ENCODE data around the genes POLR1E and FRMPD1.

GRCh38 chr9:37198837-37199453 lies 78.6 kb downstream of the ZCCHC7 start:
- RRBS, 2 experiments, result no CpG with 5 or more reads among the region's 5 CpGs

DNA sequence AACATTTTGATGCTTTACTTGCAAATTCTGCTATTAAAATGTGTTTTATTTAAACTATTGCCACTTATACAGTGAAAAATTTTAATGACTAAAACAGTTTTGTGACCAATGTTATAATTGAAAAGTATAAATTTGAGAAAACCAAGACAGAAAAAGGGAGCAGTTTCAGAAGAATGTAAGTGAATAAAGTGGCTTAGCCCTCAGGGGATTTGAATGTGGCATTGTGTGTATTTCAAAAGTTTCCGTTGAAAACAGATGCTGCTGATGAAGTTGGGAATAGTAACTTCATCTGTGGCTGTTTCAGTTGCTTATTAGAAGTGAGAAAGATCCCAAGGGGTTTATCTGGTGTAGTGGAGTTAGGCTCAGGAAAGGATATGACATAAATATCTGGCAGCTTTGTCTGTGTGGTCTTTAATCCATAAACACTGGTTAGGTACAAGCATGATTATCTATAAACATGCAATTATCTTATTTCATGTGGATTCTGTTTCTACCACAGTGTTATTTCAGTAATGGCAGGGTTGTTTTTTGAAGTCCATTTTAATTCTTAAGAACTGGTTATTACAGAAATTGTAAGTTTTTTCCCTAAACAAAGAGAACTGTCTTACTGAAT lies 128.4 kb upstream of the GRHPR start:
- RRBS, 2 experiments, result no CpG with 5 or more reads among the region's 1 CpG

DNA sequence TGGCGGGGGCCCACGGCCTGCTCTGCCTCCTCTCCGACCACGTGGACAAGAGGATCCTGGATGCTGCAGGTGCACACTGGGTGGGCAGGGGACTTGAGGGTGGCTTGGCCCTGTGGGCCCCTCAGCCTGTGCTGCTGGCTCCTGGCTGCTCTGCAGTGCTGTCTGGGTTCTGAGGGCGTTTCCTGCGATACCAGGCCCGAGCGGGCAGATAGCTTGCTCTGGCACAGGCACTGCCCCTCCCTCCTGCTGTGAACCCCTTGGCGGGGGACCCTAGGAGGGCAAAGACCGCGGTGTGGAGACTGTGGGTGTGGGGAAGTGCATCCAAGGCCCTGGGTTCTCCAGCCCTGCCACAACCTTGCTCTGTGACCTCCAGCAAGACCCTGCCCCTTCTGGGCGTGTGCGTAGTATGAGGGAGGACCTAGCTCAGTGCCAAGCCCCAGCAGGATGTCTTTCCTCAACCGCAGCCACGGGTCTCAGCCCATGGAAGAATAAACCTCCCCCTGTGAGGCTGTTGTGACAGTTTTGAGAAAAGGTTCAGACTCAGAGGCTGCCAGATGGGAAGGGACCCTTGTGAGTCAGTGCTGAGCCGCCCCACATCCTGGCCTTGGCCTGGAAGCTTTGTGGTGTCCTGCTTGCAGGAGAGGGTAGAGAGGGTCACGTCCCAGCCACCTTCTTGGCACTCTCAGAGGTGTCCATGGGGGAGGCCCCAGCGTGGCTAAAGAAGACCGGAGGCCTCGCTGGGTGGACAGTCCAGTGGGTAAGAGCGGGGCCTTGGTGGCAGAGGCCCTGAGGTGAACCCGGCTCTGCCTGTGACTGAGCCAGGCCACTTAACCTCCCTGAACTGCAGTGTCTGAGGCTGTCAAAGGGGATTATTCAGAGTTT lies 2.7 kb downstream of the GRHPR start:
- RRBS, 2 experiments, result 94 to 95% methylated on average over 4 of the region's 22 CpGs

DNA sequence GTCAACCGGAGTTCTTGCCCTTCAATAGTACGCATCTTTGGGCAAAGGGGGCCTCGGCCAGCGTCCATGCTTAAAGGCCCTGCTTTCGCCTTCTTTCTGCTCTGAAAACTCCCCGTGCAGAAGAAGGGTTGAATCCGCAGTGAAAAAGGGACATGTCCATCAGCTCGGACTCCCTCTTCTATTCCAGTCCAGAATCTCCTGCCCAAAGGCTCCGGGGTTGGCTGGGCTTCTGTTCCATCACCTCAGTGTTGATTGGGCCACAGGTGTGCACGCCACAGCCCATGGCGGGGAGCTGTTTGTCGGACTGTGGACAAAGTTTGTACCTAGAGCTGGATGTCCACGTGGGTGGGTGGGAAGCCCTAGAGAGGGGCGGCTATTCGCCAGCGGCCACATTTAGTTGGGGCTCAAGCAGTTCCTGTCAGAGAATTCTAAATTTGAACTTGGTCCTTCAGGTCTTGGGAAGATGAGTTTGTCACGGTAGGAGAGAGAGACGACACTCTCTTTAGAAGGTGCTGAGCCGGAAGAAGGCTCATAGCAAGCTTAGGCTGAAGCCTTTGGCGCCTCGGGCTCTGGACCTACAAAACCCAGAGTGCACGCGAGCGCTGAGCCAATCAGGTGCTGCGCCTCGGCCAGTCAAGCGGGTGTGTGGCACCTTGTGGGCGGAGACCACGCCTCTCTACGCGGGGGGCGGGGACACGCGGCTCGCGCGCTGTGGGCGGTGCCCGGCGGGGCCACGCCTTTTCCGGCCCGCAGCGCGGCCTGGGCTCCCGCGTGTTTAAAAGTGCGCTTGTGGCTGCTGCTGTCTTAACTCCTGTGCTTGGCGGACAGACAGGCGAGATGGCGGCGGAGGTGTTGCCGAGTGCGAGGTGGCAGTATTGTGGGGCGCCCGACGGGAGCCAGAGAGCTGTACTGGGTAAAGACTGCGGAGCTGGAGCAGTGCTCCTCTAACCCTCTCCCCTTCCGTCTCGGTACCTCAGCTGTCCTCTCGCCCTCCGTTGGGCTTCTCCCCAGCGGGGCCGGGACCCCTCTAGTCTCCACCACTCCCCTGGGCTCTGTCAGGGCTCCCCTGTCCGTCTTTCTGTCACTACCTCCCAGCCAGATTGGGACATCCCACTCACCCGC lies at the start of gene POLR1E:
TSS of gene POLR1E (plus strand) at position 738 of the 1,122 bp plus-strand sequence.
- RRBS, 2 experiments, result no CpG with 5 or more reads among the region's 66 CpGs

GRCh38 chr9:37650547-37651666 lies at the start of gene FRMPD1:
TSS of gene FRMPD1 (plus strand) at chr9:37650954.
- RRBS, 2 experiments, result 2% methylated on average over 34 of the region's 104 CpGs

GRCh38 chr9:37827963-37828654 lies 27.5 kb downstream of the DCAF10 start:
- RRBS, 2 experiments, result no CpG with 5 or more reads among the region's 6 CpGs

DNA sequence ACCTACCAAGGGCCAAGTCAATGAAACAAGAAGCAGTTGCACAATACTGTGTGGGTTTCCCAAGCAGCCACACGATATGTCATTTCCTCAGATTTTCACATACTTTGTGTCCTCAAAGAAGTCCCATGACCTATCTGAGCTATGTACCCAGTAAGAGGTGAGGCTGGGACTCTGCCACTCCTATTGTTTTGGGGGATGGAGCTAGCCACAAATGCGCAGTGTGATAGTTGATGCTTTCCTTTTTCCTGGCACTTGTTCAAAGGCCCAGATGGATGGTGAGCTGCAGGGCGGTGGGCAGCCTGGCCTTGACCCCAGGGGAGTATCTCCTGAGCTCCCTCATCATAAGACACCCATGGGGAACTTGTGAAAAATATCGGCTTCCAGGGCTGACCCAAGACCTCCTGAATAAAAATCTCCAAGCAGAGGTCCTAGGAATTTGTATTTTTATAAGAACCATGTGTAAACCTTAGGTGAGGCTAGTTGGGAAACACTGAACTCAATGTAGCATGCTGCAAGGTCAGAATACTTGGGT lies 4.9 kb upstream of the SLC25A51 start:
- RRBS, 2 experiments, result no CpG with 5 or more reads among the region's 4 CpGs

- RRBS, 2 experiments, result no CpG with 5 or more reads among the region's 5 CpGs
Observed at GRCh38 chr9:37968171-37968787, 64.4 kb upstream of the SLC25A51 start.

GRCh38 chr9:37984844-37985553 lies 81.1 kb upstream of the SLC25A51 start:
- RRBS, 2 experiments, result no CpG with 5 or more reads among the region's 18 CpGs

DNA sequence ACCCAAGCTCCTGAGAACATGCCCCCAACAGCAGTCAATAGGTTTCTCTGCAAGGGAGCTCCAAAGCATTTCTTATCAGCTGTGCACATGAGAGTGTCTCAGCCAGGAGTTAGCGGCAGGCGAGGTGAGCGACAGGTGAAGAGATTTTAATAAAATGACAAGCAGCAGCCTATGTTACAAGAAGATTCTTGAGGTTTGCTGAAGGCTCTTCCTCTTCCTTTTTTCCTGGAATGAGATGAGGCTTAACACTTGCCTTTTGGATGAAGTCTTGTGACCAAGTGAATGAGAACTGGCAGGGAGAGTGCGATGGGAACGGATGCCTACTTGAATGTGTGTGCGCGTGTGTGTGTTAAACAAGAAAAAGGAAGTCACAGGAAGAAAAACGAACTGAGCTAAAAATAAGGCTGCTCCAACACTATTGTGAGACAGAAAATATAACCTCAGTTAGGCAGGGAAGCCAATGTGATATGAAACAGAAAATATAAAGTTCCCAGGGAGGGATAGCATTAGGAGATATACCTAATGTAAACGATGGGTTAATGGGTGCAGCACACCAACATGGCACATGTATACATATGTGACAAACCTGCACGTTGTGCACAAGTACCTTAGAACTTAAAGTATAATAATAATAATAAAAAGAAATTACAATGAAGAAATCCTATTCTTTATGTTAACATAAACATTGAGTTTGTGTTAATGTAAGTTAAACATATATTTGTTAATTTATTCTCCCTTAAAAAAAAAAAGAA lies 75.9 kb downstream of the SHB start:
- RRBS, 2 experiments, result no CpG with 5 or more reads among the region's 10 CpGs

DNA sequence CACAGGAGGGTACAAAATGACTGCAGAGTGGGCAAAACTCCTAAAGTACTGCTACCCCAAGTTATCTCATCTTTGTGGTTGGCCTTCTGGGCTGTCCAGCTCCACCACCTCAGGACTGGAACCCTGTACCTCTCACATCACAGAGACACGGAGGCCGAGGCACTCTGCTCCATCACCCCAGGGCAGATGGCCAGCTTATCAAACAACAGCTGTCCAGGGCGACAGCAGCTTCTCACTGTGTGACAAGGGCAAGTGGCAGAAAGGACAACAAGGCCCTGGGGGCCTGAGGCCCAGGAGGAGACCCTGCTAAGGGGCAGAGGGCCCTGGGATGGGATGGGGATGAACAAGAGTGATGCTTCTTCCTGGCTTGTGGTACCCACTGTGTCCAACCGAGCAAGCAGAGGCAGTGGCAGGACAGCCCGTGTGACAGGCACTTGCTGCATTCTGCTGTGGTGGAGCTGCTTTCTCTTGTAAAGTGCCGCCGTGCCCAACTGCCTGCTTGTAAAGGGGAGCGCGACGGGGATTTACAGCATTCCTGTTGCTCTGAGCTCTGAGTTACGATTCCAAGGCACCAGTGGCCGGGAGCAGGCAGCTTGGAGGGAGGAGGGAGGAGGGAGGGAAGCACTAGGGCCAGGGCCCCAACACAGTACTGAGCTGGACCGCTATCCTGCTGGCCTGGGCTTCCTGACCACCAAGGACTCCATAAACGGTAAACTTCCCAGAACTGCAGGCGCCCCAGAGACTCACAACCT lies 71.2 kb downstream of the SHB start:
- RRBS, 2 experiments, result no CpG with 5 or more reads among the region's 15 CpGs

GRCh38 chr9:38022835-38023392 lies 46.1 kb downstream of the SHB start:
- RRBS, 2 experiments, result no CpG with 5 or more reads among the region's 11 CpGs

- RRBS, 2 experiments, result under 1 to 2% methylated on average over 45 to 58 of the region's 134 CpGs
Observed at GRCh38 chr9:38068006-38068953, 747 bp downstream of the SHB start.

DNA sequence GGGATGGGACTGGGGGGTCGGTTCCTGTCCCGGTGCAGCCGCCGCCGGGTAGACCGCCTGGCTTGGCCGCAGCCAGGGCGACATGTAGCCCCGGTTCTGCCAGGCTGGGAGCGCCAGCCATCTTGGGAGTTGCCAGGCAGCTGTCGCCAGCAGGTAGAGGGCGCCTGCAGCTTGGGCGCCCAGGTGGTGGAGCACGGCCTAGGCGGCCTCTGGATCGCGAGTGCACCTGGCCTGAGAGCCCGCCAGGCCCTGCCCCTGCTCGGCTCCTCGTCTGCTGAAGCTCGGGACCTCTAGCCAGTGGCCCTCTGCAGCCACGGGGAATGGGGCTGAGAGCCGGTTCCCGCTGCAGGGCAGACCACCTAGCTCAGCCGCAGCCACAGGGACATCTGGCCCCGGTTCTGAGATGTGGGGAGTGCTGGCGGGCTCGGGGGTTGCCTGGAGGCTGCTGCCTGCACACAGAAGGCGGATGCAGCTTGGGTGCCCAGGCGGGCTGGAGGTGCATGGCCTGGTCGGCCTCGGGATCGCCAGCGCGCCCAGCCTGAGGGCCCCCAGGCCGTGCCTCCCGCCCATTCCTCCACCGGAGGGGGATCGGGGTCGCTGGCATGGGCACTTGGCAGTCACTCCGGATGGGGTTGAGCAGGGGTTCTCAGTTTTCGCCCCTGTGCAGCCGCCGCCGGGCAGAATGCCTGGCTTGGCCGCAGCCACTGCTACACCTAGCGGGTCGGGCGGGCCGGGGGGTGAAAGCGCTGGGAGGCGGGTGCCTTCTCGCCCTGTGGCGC lies 663 bp upstream of the ANKRD18A start:
- RRBS, 2 experiments, result 3 to 8% methylated on average over 13 of the region's 54 CpGs

DNA sequence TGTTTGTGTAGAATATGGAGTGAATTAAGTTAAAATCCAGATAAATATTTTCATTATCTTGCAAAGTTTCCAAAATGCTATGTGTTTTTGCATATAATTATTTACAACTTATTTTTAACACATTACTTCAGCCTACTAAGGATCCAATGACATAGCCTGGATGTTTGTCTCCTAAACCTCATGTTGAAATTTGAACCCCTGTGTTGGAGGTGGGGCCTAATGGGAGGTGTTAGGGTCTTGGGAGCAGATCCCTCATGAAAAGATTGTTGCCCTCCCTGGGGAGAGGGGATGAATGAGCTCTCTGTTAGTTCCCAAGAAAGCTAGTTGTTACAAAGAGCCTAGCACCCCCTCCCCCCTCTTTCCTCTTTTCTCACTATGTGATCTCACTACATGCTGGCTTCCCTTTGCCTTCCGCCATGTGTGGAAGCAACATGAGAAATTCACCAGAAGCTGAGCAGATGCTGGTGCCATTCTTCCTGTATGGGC lies 196.0 kb downstream of the SPATA31A1 start:
- RRBS, 2 experiments, result no CpG with 5 or more reads among the region's 1 CpG

GRCh38 chr9:40497552-40497818 lies 631.0 kb downstream of the FOXD4L6 start:
- RRBS, 2 experiments, result no CpG with 5 or more reads among the region's 4 CpGs

- RRBS, 2 experiments, result no CpG with 5 or more reads among the region's 15 CpGs
Observed at GRCh38 chr9:40578904-40579497, 549.5 kb downstream of the FOXD4L6 start.

DNA sequence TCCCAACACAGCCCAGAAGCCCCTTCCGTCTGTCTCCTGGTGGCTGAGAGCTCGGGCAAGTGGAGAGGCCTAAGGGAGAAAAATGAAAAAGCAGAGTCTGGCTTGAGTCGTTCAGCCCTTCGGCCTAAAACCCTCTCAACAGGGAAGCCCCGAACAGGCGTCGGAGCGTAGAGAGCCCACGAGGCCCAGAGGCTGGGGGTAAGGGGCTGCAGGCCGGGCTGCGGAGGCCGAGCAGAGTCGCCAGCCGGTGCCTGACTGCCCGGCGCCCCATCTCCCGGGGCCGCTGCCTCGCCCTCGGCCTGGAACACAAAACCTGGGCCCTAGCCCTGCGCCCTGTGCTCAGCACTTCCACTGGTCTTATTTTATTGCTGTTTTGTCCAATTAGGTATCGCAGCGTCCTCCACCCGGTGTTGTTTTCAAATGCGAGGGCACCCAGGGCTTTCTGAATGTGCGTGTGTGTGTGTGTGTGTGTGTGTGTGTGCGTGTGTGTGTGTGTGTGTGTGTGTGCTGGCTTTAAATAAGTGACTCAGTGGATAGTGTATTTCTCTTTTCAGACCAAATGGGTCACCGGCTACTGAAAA lies 463.0 kb upstream of the ZNG1F start:
- RRBS, 2 experiments, result no CpG with 5 or more reads among the region's 28 CpGs

DNA sequence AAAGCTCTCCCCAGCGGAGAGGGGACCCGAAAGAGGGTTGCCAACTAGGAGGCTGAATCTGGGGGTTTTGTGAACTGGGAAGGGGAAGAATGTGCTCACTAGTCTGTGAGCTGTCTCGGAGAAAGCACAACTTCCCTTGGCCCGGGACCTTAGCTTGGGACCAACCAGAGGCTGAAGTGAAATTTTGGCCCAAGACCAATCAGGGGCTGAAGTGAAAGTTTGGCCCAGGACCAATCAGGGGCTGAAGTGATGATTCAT lies 388.3 kb downstream of the CNTNAP3B start:
- RRBS, 2 experiments, result no CpG with 5 or more reads among the region's 4 CpGs

DNA sequence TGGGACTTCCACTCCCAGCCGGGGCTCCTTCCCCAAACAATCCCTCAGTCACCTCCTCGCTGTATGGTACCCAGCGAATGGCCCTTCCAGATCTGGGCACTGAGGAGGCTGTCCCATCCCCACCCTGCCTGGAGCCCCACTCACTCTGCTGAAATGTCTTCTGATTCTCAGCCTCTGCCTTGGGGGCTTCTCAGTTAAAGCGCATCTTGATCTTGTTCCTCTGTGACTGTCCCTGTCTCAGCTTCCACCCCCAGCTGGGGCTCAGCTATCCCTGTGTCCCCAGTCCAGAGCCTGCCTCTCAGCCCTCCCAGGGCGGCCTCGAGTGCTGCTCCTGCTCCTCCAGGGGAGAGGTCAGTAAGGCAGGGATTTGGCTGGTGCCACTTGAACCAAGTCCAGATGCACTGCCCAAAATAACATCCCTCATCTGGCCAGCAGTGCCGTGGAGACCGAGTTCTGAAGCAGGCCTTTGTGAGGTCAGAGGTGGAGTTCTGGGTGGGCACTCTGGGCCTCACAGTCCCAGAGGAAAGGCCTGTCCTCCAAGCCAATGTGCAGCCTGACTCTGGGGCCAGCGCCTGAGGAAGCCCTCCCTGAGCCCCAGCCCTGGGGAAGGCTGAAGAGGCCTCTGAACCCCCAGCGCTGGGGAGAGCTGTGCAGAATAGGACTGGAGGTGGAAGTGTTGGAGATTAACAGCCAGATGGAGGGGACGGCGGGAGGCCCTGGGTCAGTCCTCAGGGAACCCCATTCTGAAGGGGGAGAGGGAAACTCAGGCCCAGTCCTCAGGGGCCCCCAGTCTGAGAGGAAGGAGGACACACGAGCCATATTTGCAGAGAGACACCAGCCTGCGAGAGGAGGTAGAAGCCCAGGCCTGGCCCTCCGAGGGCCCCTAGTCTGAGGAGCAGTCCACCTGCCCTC lies 943.7 kb downstream of the SPATA31A6 start:
- RRBS, 2 experiments, result no CpG with 5 or more reads among the region's 15 CpGs